Measurements from ENCODE around the gene RNF130.

- RRBS, result no CpG with 5 or more reads among the region's 14 CpGs
Observed at GRCh38 chr5:179962873-179963548, 55.3 kb upstream of the TBC1D9B start.

- RRBS, result no CpG with 5 or more reads among the region's 3 CpGs
Observed at GRCh38 chr5:180000863-180001761, 70.4 kb downstream of the RNF130 start.

GRCh38 chr5:180041460-180041820 is 30.1 kb downstream of the RNF130 start:
- RRBS, result no CpG with 5 or more reads among the region's 8 CpGs

- RRBS, result 2% methylated on average over 42 of the region's 153 CpGs
Observed at GRCh38 chr5:180071245-180072390, at the start of gene RNF130. Gene RNF130 (minus strand): TSS chr5:180071759.

DNA sequence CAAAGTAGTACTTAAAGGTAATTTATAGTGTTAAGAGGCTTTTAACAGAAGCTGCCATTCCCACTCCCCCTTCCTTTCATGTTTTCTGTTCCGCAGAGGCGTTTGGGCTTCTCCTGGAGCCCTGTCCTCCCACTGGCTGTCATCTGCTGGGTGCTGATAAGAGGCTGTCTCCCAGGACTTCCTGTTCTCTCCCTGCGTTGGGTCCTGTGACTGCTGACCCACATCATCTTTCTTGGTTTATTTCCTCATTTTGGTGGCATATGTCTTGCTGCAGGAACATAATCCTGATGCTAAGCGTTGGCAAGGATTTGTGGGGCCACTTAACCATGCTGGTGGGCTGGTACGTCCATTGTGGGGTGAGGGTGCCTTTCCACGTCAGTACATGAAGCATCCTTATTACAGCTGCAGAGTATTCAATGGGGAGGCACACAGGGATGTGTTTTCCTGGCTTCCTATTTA is 22.1 kb upstream of the RNF130 start:
- RRBS, result no CpG with 5 or more reads among the region's 6 CpGs

GRCh38 chr5:180242457-180243430 is 33.7 kb upstream of the RASGEF1C start:
- RRBS, result no CpG with 5 or more reads among the region's 9 CpGs

DNA sequence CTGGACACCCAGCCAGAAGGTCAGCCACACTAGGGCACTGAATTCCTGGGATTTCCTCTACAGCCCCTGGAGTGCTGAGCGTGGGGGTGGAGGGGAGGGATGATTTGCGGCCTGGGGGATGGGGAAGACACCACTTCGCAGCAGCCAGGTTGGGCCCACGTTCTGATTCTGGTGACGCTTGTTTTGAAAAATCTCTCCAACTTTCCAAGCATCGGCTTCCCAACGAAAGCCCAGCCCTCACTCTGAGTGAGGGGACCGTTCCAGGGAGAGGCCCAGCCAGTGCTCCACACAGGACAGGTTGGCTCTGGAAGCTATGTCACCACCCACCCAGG is 5.4 kb downstream of the GFPT2 start:
- RRBS, result no CpG with 5 or more reads among the region's 8 CpGs

DNA sequence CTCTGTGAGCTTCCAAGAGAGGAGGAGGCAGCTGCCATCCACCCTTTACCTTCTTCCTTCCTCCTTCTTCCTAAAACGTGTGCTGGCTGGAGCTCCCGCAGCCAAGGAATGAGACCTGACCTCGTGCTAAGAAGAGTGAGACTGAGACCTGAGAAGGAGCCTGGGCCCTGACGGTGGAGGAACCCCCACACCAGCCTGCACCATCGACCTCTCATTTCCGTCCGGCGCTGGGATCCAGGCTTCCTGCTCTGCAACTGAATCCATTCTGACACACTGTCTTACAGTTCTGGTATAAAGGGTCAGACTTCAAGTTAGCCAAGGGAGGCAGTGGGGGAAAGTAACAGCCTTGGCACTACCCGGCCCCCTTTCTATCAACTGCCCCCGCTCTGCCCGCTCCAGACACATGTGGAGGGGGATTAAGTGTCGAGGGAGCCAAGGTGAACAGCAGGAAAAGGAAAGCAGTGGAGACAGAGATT is 16.0 kb downstream of the MGAT1 start:
- RRBS, result no CpG with 5 or more reads among the region's 12 CpGs

GRCh38 chr5:180792002-180793123 is 10.2 kb downstream of the MGAT1 start:
- RRBS, result 92% methylated on average over 15 of the region's 82 CpGs

GRCh38 chr5:180831839-180832164 is 29.2 kb upstream of the MGAT1 start:
- RRBS, result no CpG with 5 or more reads among the region's 9 CpGs

GRCh38 chr5:181041010-181041380 is 929 bp downstream of the BTNL9 start:
- RRBS, result no CpG with 5 or more reads among the region's 7 CpGs

GRCh38 chr5:181085250-181085578 is 45.1 kb downstream of the BTNL9 start:
- RRBS, result no CpG with 5 or more reads among the region's 13 CpGs

DNA sequence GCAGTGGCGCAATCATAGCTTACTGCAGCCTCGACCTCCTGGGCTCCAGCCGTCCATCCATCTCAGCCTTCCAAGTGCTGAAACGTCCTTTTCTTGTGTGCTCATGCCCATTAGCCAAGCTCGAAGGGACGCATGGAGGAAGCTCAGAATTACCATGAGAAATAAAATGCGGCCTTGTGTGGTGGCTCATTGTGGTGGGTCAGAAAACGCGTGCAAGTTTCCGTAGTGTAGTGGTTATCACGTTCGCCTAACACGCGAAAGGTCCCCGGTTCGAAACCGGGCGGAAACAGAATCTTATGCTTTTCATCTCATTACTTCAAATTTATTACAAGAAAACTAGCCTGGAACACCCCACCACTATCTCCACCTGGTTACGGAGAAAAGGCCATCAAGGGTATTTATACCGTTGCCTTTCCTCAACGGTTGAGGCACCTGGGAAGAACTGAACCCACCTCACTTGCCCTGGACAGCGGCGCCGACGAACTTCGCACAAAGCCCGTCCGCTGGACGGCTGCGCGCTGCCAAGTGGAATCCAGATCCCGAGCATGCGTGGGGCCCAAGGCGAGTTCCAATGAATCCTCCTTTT is 16.6 kb downstream of the OR2V2 start:
- RRBS, result no CpG with 5 or more reads among the region's 34 CpGs

DNA sequence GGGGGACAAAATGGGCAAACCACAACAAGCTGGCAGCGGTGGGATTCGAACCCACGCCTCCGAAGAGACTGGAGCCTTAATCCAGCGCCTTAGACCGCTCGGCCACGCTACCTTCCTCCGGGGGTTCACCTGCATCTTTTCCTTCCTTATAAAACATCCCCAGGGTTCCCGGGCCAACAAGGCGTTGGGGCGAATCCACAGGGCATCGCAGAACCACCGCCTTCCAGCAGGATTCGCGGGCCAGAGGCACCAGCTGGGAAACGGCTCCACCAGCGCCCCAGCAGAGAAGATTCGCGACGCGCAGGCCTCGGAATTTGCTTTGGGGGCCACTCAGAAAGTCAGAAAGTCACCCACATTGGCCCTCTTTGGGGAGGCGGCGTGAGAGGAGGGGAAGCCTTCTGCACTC is 26.6 kb downstream of the OR2V2 start:
- RRBS, result no CpG with 5 or more reads among the region's 25 CpGs

DNA sequence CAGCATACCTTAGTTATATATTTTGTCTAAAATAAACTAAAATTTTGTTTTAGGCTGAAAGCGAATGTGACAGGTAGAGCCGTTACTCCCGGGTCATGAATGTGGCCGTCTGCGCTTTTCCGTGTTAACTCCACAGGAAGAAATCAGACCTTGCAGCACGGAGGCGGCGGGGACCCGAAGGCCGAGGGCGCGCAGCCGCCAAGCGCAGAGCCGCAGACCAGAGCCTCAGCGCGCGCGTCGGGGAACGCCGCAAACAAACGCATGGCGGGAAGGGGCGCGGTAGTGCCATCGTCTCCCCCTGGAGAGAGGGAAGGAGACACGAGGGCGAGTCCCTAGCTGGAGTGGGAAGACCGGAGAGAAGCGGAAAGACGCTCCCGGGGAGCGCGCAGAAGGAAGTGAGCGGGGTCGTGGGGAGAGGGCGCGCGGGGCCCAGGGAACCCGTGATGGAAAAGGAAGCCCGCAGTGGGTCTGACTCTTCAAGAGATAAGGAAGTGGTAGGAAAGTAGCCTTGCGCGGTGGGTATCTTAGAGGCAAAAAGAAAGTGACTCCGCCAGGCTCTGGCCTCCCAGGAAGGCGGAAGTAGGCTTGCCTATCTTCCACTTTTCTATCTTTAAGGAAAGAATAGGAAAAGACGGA is 13.8 kb downstream of the TRIM7 start:
- RRBS, result no CpG with 5 or more reads among the region's 48 CpGs

DNA sequence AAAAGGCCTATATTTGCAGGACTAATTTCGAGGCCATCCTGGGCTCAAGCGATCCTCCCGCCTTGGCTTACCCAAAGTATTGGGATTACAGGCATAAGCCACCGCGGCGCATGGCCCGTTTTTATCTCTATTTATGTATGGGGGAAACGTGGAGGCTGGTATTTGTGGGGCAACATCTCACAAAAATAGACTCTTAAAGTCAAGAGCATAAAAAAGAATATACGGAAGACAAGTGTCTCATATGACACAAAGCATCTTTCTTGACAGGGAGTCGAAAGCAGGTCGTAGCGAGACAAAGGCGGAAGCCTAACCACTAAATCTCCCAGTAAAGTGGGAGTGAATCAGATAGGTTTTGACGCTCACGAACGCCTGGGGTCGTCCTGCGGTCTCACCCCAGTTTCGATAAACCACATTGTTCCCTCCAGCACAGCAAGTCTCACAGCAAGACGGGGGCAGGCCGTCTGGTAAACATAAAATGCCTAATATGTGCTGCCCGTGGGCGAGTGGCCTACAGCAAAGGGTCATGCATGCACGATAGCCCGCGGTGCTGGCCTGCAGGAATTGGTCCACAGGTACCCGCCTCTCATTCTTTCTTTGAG is 1.8 kb upstream of the TRIM41 start:
- RRBS, result no CpG with 5 or more reads among the region's 27 CpGs

- RRBS, result no CpG with 5 or more reads among the region's 16 CpGs
Observed at GRCh38 chr5:181236486-181237618, 6.9 kb downstream of the RACK1 start.